Mesenteric fat pad (tissue), 1 donor: ENCODE measurements around the gene JAKMIP1.

GRCh38 chr4:5204668-5205310, 153.5 kb downstream of the STK32B start:
- PRO-cap = no peak

- PRO-cap = no peak
Observed at GRCh38 chr4:5525093-5525622, 183.2 kb downstream of the EVC2 start.

DNA sequence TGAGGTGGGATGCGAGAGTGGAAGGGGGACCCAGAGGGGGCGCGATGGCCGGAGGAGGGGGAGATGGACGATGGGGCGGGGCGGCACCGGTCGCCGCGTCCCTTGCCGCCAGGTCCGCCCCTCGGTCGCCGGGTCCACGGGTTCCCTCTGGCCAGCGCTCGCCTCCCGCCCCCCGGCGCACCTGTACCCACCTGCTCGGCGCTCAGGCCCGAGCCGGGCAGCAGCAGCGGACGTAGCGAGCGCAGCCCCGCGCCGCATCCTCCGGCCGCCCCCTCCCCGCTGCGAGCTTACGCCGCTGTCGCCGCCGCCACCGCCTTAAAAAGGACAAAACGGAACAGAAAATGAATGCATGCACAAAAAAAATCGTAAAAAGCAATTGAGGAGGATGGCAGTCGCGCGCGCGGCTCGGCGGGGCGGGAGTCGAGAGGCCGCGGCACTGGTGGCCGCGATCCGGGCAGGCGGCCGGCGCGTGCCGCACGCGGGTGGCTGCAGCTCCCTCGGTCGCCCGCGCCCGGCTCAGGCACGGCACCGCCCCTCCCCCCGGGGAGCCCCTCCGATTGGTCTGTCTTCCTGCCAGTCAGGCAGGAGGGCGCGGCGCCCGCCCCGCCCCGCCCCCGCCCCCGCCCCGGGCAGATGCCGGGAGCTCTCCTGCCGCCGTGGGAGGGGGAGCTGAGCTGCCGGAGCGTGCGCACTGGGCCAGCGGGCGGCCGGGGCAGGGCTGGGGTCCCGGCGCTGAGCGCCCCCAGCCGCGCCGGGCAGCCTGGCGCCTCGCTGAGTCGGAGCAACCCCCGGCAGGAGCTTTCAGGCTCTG, at the start of gene JAKMIP1:
TSS of gene JAKMIP1 (minus strand) at position 488 of the 811 bp plus-strand sequence.
- PRO-cap = no peak

- PRO-cap = no peak
Observed at GRCh38 chr4:6200873-6201351, 563 bp upstream of the JAKMIP1 start.

- PRO-cap = no peak
Observed at GRCh38 chr4:6270169-6271007, 738 bp downstream of the WFS1 start.

DNA sequence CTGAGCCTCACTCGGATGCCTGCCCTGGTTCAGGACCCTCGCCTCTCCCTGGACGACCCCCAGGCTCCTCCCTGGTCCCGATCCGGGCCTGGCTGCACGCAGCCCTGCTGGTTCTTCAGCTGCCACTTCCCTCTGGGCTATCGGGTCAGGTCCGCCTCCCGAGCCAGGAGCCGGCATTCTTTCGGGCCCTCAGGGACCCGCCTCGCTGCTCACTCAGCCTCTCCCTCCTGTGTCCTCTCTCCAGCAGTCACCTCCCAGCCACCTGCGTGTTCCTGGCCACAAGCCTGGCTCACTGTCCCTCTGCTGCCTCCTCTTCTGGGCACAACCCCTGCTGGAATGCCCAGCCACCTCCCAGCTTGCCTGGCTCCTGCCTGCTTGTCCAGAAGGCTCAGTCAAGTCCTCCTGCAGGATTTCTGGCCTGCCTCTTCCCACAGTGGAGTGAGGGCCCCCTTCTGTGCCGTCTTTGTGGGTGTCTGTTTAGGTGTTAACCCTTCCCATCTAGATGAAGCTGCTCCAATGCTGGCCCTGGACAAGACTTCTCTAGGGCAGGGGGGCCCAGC, 2.1 kb downstream of the WFS1 start:
- PRO-cap = no peak

- PRO-cap = no peak
Observed at GRCh38 chr4:6276193-6276910, 6.7 kb downstream of the WFS1 start.

DNA sequence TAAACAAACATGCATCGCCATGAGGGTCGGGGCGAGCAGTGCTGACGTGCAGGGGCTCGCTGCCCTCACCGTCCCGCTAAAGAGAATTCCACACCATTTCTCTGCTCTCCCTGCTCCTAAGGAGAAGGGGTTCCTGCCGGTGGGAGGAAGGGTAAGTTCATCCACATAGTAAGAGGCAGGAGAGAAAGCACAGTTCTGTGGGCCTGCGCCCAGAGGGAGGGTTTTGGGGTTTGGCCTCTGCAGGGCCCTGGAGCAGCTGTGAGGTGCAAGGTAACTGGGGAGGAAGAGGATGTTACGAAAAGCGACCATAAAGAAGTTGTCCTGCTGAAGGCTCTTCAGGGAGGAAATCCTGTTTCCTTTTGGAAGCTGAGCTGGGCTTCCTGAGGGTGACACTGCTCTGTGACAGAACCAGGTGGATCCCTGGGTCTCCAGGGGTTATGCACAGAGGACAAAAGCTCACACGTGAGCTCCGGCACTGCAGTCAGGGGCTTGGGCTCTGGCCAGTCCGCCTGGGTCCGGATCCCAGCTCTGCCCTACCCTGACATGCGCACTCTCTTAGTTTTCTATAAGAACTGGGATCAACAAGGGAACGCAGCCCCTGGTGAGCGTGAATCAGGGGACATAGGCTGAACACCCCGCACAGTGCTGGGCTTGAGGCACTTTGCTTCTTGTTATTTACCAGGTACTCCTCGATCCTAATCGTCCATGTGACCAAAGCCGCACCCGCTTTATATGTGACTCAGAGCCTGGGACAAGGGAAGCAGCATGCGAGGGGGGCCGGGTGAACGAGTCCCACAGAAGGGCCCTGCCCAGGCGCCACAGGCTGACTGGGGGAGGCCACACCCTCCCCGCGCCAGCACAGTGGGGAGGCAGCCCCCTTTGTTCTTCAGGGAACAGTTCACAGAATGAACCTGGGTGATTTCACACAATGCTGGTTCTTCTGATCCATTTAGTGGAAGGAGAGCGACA, 55.3 kb downstream of the WFS1 start:
- PRO-cap = no peak

DNA sequence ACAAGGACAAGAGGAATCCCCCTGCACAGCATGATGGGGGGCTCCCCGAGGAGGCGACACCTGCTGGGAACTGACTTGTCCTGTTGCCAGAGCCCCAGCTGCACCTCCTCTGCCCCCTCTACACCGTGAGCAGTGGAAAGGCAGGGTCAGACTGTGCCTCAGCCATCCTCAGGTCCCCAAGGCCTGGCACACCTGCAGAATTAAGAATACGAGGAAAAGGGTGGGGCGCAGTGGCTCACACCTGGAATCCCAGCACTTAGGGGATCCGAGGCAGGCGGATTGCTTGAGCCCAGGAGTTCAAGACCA, 25.6 kb upstream of the MRFAP1 start:
- PRO-cap = no peak

DNA sequence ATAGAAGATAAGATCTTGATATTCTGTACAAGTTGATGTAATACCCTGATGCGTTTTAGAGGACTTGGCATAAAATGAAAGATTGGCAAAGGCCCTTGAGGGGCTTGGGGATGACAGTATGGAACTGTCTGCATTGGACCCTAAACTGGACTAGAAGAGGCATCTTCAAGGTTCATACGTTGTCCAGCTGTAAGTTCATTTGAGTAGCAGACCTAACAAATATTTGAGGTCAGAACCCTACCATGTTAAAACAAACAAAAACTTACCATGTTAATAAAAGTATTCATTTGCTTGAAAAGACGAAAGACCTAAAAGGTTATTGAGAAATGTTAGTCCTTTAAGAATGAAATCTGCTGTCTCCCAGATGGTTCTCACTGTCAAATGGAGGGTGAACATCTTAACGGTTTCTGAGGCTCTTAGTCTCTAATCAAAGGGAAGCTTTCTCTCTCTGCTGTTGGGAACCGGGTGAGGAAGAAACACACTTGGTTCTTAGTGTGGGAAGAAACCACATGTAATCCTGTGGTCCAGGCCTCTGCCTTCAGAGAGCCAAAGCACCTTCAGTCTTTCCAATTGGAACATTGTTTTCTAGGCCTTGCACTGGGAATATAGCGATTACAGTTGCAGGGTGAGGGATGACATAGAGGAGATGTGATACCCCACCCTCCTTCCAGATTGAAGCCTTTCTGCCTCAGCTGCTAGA, 2.1 kb downstream of the MRFAP1 start:
- PRO-cap = no peak

GRCh38 chr4:6746603-6747807, 31.0 kb downstream of the BLOC1S4 start:
- PRO-cap = no peak

- PRO-cap = no peak
Observed at GRCh38 chr4:6836420-6836879, 53.9 kb downstream of the KIAA0232 start.

GRCh38 chr4:6852629-6853396, 56.8 kb upstream of the TBC1D14 start:
- PRO-cap = no peak

DNA sequence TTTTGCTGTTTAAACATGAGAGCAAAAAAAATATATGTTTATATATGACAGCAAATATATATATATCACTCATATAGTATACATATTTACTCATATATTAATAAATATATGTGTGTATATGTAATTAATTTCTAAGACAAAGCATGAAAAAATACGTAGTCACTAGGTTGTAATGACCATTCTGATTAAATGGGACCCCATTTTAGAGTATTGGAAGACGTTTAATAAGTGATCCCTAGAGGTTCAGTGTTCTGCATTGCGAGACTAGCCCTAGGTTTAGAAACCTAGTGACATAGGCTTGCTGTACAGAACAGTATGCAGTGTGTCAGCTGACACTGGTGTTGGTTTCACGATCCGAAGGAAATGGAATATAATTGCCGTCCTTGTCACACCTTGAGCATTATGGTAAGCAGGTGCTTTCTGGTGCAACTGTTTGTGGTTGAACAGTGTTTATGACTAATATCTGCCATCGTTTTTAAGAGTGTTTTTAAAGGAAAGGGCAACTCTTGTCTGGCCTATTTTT, 54.1 kb upstream of the TBC1D14 start:
- PRO-cap = no peak

- PRO-cap = no peak
Observed at GRCh38 chr4:6863382-6864388, 45.9 kb upstream of the TBC1D14 start.

DNA sequence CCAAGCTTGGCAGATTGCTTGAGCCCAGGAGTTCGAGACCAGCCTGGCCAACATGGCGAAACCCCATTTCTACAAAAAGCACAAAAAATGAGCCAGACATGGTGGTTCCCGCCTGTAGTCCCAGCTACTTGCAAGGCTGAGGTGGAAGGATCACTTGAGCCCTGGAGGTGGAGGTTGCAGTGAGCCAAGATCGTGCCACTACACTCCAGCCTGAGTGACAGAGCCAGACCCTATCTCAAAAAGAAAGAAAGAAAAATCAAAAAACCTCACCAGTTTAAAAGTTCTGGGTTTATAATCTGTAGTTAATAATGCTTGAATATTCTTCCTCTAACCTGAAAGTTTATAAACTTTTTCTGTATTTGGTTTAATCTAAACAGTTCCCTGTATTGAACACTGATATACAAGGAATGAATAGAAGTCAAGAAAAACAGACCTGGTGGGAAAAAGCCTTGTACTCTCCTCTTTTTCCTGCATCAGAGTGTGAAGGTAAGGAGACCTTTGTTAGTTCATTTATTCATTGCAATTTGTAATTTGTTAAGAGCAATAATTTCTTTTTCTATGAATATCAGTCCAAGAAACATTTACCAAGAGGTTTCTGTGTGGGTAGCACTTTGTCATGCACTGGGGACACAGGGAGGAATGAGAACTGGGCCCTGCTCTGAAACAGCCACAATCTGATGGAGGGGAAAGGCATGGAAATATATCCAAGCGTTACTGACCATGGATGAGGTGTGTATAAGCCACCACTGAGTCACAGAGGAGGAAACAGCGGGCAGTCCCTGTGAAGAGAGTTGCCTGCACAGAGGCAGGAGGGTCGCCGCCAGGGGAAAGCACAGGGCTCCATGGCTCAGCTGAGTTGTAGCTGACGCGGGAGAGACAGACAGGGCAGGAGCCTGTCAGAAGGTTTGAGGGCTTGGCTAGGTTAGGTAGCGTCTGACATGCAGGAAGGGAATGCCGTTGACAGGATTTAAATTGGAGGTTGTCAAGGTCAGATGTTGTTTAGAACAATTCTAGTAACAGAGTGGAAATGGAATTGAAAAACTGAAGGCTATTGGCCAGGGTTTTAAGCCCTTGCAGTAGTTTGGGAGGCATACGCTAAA, 38.1 kb upstream of the TBC1D14 start:
- PRO-cap = no peak

- PRO-cap = no peak
Observed at GRCh38 chr4:6942977-6943632, 33.5 kb downstream of the TBC1D14 start.

GRCh38 chr4:6987965-6988362, 54.8 kb downstream of the CCDC96 start:
- PRO-cap = no peak

- PRO-cap = no peak
Observed at GRCh38 chr4:7007960-7008424, 34.8 kb downstream of the CCDC96 start.

DNA sequence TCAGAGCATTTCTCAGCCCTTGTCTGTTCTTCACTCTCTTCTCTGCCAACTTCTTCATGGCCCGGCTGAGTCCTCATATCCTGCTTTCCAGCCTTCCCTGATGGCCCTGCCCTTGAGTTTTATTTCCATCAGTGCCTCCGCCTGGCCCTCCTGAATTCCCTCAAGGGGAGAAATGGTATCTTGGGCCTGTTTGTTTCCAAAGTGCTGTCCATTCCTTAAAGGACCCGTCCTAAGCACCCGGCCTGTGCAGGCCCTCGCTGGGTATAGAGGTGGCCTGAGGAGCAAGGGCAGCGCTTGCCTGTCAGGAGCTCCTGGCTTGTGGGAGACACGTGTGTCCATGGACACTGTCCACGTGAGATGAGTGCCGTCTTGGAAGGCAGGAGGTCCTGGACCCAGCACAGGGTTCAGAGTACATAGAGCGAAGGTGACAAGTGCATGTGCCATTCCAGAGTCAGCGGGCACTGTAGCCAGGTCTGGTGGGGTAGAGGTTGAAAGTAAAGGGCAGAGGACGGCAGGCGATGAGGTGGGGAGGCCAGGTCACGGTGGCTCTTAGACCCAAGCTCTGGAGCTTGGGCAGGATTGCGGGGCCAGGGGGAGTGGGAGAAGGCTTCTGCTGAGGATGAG, 28.1 kb downstream of the CCDC96 start:
- PRO-cap = no peak